ReNcell CX (cell line): ENCODE measurements around a stretch of chr1.

- PRO-cap, result no peak
Measured at GRCh38 chr1:93692301-93693229, 10.9 kb upstream of the BCAR3 start.

GRCh38 chr1:93750843-93751532 is 69.4 kb upstream of the BCAR3 start:
- PRO-cap, result no peak

- PRO-cap, result no peak
Measured at GRCh38 chr1:93821193-93821642, 57.8 kb downstream of the DNTTIP2 start.

- PRO-cap, result no peak
Measured at GRCh38 chr1:93907614-93908108, 1.6 kb downstream of the GCLM start.

- PRO-cap, result no peak
Measured at GRCh38 chr1:93979782-93980518, 70.7 kb upstream of the GCLM start.

DNA sequence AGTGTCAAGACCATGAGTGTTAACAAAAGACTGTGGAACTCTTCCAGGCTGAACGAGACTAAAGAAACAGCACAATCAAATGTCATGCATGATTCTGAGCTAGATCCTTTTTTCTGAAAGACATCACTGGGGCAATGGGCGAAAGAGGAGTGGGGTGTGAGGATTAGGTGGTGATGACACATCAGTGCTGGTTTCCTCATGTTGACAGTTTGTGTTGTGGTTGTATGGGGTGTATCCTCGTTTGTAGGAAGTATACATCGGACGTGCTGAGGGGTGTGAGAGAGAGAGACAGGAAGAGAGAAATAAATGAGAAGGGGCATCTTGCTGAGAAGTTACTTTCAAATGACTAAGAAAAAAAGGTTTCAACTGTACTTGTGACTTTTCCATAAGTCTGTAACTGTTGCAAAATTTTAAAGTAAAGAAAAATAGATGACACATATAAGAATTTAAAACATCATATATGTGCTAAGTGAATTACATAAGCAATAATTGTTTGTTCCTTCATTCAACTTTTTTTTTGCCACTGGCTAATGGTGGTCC is 103.4 kb downstream of the ABCA4 start:
- PRO-cap, result no peak

DNA sequence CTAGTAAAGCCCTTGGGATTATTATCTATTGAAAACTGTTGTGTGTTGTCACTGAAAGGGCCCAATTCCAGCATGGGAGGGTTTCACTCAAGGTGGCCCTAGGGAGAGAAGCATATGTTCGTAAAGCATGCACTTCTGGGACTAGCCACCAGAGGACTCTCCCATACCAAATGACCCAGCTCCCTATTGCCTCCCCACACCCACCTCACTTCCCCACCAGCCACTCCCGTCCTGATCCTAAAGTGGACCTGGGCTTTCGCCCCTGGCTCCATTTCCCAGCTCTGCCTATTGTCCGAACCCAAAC is 59.5 kb downstream of the ABCA4 start:
- PRO-cap, result no peak

DNA sequence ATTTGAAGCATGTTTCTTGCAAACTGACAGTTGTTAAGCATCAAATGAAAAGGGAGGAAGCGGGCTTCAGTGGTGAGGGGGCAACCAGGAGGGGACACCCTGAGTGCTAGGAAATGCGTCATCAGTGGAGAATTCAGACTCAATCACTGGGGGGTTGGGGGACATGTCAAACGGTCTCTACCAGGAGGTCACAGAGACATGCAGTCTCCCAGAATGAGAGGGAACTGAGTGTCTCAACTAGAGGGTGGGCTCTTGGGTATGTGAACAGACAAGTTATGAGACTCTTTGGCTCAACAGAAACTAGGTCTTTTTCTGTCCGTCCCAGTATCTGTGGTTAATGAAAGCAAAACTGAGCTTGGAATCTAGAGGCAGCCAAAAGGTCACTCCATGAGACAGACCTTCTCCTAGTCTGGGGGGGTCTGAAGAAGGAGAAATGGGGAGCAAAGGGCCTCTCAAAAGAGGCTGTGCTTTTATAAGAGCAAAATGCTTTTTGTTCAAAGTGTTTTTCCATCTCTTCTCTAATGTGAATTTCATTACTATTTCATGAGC is 28.5 kb downstream of the ABCA4 start:
- PRO-cap, result no peak

- PRO-cap, result unidirectional peak, plus-strand start at chr1:94236315; bidirectional peak, plus-strand start at chr1:94236936, minus-strand start at chr1:94236679
Measured at GRCh38 chr1:94236155-94236741, 1.1 kb downstream of the ARHGAP29 start.

GRCh38 chr1:94245369-94246096 is 8.1 kb upstream of the ARHGAP29 start:
- PRO-cap, result bidirectional peak, plus-strand start at chr1:94245933, minus-strand start at chr1:94245929

- PRO-cap, result no peak
Measured at GRCh38 chr1:94359055-94359643, 59.0 kb upstream of the ABCD3 start.

DNA sequence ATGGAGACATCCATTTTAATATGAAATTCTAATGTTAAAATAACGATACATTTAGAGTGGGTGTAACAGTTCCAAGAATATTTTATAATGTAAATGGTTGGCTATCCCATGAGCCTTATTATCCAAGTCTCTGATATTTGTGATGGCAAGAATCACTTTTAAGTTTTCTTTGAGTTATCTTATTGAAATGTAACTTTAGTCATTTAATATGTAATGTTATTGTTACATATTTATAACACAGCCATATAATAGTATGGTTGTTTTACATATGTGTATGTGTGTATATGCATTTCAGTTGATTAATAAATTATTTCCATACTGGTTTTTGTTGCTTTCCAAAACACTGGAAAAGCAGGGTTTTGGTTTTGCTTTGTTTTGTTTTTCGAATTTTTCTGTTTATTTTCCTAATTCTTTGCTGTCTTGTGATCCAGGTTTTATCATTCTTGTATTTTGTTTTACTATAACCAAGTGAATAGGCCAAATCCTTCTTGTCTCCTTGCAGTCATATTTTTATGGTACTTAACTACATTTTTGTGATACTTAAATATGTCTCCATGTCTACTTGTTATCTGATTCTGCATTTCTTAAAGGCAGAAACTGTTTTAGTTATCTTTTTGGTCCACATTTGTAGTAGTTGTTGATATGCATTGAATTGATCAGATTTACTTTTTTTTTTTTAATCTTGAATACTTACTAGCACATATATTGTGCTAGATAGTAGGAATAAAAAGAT is 60.7 kb downstream of the ABCD3 start:
- PRO-cap, result no peak

GRCh38 chr1:94648194-94648839 is 106.8 kb upstream of the F3 start:
- PRO-cap, result no peak

DNA sequence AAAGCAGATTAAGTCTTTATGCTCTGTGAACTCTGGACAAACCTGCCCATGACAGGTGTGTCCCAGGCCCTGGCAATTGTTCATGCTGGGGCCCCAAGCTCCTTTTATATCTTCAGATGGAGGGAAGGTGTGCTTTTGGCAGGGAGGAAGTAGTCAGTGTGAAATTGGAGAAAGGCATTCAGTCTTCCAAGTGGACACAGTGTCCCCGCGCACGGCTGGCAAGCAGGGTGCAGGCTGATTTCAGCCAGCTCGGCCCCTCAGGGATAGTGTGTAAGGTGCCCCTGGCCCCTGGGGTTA is 135.2 kb upstream of the F3 start:
- PRO-cap, result no peak

DNA sequence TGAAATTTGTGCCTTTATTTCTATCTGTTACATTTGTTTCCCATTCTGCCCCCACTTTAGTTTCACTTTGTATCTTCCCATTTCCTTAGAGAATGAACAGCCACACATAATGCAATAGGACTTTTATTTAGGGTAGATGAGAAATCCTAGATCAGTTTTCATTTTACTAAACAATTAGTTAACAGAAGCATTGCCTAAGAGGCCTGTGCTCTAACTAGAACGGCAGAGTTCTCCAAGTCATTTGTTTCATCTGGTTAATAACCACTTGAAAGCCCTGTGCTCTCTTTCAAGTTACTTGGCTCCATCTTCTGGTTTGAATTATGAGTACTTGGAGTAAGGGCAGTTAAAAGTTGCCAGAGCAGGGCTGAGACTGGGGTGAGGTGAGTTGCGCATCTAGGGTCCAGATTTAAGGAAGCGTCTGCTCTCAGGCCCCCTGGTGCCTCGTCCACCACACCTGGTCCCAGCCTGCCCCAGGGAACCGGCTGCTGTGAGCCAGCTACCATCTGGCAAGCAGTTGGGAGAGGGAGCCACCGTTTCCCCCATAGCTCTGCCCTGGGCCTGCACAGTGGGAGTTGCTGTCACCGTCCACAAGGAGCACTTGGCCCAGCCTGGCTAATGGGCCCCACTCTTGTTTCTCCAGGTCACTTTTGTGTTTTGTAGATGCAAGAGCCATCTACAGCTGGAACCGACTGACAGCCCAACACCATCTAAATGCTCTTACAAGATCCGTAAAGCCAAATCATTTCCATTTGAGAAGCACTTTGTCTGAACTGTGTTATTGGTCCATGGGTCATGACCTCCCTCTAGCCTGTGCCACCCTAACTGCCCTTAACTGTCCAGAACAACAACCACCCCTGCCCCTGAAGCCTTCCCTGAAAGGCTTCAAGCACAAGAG is 18.0 kb upstream of the SLC44A3 start:
- PRO-cap, result bidirectional peak, plus-strand start at position 362 of the sequence, minus-strand start at position 233 of the sequence

- PRO-cap, result no peak
Measured at GRCh38 chr1:94864585-94865326, 44.6 kb downstream of the SLC44A3 start.

- PRO-cap, result no peak
Measured at GRCh38 chr1:94962418-94963215, 35.7 kb upstream of the CNN3 start.

DNA sequence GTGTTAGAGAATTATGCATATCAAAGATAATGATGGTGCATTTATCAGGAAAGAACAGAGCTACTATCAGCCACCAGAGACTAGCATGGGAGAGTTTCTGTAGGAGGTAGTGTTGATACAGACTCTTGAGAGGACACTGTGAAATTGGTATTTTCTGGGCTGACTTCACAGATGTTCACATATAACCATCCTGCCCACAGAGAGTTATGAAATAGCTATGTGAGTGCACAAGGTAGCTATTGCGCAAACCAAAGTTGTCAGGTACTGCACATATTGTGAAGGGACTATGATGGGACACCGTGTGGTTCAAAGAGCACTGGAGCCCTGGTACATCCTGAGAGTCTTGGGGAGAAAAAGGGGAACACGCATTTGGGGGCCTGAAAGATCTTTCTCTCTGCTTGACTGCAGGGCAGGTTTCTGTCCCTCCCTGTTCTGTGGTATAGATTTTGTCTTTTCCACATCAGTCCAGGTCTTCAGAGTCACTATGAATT is 1.4 kb upstream of the TLCD4 start:
- PRO-cap, result no peak

DNA sequence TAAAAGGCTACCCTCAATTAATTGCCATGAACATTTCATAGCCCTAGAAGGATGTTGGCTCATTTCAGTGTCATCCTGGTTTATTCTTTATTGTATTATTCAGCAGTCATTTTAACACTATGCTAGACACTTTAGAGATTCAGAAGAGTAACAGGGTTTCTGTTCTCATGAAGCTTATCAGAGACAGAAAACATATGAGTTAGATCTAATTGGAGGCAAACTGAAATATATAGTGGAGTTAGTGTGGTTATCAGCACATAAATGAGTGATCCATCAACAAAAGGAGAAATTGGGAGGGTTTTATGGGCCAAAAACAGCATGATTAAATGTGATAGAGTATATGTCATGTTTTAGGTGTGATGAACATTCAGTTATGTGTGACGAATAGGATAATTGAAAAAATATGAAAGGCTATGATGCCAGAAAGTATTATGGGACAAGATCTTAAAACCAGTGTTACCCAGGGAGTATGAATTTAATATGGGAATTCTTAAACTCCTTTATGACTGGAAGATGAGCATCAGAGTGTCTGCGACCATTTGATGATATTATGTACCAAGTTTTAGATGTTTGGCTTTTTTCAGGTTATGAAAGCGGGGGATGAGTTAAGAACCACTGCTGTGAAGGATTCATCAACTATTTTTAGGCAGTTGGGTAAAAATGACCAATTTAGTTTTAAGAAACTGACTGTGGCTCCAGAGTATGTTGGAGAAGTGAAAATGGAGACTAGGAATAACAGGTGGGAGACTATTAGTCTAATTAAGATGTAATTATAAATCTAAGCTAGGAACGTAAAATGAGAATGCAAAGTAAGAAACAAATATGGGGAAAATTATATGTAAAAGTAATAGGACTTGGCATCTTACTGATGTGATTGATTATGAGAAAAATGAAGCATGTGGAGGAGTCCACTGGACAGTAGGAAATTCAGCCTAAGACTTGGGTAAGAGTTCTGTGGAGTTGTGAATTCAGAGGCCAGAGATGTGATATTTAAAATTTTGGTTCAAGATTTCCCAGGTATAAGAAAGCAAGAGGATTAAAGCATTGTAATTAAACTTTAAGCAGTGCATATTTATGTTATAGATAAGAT is 73.3 kb downstream of the PTBP2 start:
- PRO-cap, result no peak

- PRO-cap, result no peak
Measured at GRCh38 chr1:96802903-96803863, 81.6 kb downstream of the PTBP2 start.